Mesenchymal stem cell of adipose (primary cell): ENCODE measurements around a stretch of chr2.

DNA sequence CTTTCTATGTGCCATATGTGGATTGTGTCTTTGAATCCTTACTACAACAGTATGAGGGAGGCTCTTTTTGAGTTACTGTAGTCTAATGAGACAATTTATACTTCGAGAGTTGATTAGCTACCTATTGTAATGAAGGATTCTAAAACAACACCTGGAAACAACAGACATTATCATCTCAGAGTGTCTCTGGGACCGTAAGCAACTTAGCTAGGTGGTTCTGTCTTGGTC lies 581.8 kb downstream of the CNTNAP5 start:
- CAGE, long polyA plus RNA, result no peak

DNA sequence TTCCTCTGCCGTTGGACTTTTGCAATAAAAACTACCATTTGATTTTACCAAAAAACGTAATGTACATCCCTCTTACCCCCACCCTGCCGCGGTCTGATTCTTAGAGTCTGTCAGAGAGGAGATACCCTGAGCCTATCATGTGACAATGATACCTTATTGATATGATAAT lies 887 bp downstream of the GYPC start:
- CAGE, long polyA plus RNA, result no peak

DNA sequence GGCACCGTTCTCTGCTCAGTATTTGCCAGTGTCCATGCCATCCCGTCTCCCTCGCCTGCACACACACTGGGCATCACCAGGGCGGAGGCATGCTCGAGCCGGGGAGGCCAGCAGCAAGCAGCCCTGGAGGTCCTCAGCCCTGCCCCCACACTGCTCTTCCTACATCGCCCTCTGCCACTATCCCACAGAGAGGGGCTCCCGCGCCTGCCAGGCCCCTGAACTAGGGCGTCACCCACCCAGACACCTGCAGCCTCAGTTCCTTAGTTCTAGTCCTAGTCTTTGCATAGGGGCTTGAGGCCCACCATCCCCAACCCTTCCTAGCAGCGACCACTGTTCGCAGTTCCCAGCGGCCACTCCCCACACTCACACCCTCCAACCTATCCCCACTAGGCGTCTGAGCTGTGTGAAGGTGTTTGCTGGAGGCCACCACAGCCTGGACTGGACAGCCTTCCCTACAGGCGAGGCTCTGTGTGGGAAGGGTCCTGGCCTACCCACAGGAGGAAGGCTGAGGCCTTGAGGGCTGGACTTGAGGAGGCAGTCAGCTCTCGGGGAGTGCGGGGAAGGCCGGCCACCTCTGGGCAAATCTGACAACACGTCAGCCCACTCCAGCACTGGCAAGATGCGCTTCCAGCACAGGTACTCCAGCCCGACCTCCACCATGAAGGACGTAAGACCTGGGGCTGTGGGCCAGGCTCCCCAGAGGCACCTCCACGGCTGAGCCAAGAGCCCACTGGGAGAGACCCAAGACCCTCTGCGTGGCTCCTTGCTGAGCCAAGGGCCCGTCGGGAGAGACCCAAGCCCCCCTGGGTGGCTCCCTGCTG lies 50.6 kb downstream of the BIN1 start:
- CAGE, long polyA plus RNA, result no peak

GRCh38 chr2:127083604-127084590 lies 23.1 kb downstream of the BIN1 start:
- CAGE, long polyA plus RNA, result no peak

- CAGE, long polyA plus RNA, result no peak
Measured at GRCh38 chr2:127103308-127104426, 3.3 kb downstream of the BIN1 start.

GRCh38 chr2:127108364-127108660 lies 1.4 kb upstream of the BIN1 start:
- CAGE, long polyA plus RNA, result no peak

GRCh38 chr2:127143703-127144754 lies 37.1 kb upstream of the BIN1 start:
- CAGE, long polyA plus RNA, result no peak

DNA sequence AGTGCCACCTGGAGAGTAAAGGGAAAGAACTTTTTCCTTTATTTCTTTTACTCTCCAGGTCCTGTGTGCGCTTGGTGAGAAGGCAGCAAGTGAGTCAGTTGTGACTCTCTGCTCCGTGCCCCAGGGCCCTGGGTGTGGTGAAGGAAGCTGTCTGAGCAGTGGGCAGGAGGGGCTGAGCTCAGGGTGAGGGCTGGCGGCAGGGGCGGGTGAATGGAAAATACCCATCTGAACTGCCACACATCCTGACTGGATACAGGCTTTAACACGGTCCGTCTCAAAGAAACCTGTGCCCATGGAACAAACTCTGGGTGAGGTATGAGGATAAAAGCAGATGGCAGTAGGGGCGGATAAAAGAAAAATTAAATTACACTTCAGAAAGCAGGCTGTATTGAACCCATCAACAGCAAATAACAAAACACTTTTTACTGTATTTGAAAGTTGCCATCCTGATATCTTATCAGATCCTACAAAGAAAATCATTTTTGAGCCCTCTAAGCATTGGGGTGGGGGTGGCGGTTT lies 2.1 kb downstream of the CYP27C1 start:
- CAGE, long polyA plus RNA, result no peak

- CAGE, long polyA plus RNA, result no peak
Measured at GRCh38 chr2:127220549-127221134, 543 bp upstream of the CYP27C1 start.

DNA sequence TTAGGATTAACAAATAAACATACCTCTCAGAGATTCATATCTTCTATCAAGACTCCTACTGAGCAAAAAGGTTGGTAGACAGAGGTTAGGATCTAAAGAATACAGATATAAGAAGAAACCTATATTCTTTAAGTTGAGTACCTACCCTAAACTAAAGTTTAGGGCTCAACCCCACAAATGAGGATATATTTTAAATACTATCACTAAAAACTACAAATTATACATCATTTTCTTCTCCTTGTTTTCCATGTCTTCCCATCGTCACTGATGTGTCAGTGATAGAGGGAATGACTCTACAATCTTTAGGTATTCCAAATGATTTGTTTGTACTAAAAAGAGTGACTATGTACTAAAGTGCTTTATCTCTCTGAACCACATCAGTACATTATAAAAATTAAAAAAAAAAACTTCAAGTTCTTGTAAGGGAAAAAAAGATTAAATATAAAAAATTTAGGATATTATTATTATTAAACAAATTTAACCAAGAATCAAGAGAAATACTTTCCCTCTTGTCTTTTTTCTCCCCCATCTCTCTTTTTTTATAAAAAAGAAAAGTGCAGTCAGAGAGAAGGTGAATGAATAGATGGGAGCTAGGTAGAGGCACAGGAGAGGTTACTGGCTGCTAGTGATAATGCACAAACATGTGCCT lies 13.1 kb upstream of the ERCC3 start:
- CAGE, long polyA plus RNA, result no peak

- CAGE, long polyA plus RNA, result no peak
Measured at GRCh38 chr2:127373667-127374799, 13.7 kb downstream of the MAP3K2 start.

GRCh38 chr2:127407998-127409109 lies 9.9 kb upstream of the PROC start:
- CAGE, long polyA plus RNA, result no peak

DNA sequence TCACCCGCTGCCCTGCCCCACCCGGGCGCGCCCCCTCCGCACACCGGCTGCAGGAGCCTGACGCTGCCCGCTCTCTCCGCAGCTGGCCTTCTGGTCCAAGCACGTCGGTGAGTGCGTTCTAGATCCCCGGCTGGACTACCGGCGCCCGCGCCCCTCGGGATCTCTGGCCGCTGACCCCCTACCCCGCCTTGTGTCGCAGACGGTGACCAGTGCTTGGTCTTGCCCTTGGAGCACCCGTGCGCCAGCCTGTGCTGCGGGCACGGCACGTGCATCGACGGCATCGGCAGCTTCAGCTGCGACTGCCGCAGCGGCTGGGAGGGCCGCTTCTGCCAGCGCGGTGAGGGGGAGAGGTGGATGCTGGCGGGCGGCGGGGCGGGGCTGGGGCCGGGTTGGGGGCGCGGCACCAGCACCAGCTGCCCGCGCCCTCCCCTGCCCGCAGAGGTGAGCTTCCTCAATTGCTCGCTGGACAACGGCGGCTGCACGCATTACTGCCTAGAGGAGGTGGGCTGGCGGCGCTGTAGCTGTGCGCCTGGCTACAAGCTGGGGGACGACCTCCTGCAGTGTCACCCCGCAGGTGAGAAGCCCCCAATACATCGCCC lies 4.7 kb downstream of the PROC start:
- CAGE, long polyA plus RNA, result no peak

DNA sequence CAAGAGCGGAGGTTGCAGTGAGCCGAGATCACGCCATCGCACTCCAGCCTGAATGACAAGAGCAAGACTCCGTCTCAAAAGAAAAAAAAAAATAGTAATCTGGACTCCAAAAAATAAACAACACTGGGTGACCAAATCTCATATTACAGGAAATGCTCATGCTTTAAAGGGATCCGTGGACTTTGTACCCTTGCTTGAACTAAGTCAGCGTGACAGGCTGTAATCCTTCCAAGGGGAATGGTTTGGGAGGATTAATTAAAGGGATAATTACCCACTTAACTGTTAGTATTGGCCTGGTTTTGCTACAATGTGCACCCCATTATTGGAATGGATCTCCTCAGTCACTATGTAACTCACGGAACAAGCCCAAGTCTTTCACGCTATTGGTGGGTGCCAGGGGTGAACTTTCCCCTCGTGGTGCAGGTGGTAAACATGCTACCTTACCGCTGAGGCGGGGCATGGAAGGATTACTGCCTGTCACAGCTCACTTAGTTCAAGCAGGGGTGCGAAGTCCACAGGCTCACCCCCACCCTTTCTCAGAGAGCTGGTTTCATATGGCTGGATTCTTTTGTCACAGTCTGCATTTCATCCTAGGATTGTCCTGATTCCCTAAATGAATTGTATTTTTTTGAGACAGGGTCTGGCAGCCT lies 36.8 kb downstream of the PROC start:
- CAGE, long polyA plus RNA, result no peak

DNA sequence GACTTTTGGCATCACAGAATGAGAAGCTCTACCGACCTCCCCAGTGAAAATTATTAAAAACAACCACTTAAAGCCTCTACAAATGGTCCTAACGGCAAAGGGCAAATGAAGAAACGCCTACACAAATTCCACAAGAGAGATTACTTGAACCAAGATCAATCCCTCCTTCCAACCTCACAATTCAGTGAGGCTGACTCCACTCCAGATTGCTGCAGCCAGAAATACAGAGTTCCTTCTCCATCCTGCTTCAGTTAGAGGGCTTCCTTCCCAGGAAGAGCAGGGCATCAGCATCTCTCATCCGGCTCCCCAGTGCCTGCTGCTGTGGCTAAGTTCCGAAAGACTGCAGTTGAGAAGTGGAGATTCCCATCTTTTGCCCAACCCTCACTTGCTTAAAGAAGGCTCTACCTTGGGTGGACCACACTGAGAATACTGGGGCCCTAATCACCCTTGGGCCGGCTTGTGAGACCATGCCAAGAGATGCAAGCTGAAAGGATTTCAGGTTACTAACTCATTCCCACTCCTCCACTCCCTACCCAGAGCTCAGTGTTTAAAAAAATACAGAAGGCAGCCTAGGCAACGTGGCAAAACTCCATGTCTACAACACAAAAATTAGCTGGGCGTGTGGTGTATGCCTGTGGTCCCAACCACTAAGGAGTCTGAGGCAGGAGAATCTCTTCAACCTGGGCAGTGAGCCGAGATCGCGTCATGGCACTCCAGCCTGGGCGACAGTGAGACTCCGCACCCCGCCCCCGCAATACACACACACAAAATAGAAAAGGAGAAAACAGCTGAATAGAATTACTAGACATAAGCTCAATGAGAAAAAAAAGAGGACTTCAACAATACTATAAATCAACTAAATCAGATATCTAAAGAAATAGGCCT lies 10.4 kb downstream of the IWS1 start:
- CAGE, long polyA plus RNA, result no peak

- CAGE, long polyA plus RNA, result no peak
Measured at GRCh38 chr2:127526713-127527069, 402 bp upstream of the IWS1 start.

GRCh38 chr2:127531123-127532001 lies 4.1 kb upstream of the MYO7B start:
- CAGE, long polyA plus RNA, result no peak

DNA sequence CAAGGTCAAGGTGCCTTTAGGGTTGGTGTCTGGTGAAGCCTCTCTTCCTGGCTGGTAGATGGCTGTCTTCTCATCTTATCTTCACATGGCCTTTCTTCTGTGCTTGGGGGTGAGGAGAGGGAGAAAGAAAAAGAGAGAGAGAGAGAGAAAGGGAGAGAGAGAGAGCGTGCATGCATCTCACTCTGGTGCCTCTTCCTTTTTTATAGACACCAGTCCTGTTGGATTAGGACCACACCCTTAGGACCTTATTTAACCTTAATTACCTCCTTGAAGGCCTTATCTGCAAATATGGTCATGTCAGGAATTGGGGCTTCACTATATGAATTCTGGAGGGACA lies 26.4 kb downstream of the MYO7B start:
- CAGE, long polyA plus RNA, result no peak

DNA sequence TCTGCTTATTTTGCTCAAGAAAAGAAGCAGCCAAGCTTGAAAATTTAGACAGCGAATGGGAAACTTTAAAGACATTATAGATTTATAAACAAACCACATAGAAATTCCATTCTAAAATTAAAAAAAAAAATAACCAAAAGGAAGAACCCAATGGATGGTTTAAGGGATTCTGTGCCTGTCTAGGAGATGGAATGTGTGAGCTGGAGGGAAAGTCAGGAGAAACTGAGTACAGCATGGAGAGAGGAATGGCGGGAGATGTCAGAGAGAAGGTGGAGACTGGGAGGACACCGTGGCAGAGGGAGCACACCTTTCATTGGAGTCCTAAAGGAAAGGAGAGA lies 43.4 kb downstream of the MYO7B start:
- CAGE, long polyA plus RNA, result no peak

DNA sequence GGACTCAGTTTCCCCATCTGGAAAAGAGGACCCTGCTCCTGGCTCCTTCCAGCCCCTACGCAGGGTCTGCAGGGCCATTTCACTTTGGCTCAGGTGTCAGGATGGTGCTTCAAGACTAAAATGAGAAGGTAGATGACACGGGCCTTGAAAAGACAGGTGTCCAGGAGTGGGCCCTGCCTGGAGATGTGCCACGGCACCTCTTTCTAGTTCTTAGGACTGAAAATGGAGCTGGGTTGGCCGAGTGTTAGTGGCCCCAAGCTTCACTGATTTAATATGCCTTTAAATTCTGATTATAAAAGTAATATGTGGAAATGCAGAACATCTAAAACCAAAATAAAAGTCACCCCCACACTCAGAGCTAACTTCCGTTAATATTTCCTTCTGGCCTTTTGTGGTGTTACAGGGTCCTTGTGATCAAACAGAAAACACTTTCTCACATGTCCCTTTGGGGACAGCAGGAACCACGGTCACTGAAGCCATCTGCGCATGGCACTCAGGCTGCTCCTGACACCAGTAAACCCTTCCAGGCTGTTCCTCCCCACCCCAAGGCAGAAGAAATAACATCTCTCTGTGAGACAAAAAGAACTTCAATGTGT lies 25.2 kb upstream of the GPR17 start:
- CAGE, long polyA plus RNA, result no peak